Panc1 (cell line): ENCODE measurements around the gene SRPK1.

DNA sequence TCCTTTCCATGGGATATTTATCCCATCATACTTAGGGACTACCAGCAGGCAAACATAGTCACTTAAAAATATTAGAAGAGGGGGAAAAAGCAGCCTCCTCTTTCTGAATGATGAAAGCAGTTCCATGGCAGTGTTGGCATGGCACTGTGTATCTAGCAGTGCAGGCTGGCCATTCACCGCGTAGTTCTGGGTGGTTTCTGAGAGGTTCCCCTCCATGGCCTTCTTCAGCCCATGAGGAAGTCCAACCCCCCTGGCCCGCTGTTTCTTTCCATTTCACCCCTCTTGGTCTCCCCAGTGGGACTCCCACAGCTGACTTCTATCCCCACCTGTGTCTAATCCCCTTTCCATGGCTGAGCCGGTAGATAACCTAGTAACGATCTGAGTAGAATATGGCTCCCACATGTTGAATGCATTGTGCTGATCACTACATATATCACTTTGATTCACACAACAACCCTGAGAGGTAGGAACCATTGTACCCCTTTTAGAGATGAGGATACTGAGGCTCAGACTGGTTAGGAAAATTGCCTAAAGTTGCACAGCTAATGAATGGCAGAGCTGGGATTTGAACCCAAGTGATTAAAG is 17.1 kb downstream of the PPARD start:
- RRBS, 2 experiments = no CpG with 5 or more reads among the region's 5 CpGs

- RRBS, 2 experiments = no CpG with 5 or more reads among the region's 8 CpGs
Observed at GRCh38 chr6:35391259-35392029, 49.1 kb downstream of the PPARD start.

GRCh38 chr6:35479786-35480468 is 11.7 kb downstream of the RPL10A start:
- RRBS, 2 experiments = no CpG with 5 or more reads among the region's 17 CpGs

DNA sequence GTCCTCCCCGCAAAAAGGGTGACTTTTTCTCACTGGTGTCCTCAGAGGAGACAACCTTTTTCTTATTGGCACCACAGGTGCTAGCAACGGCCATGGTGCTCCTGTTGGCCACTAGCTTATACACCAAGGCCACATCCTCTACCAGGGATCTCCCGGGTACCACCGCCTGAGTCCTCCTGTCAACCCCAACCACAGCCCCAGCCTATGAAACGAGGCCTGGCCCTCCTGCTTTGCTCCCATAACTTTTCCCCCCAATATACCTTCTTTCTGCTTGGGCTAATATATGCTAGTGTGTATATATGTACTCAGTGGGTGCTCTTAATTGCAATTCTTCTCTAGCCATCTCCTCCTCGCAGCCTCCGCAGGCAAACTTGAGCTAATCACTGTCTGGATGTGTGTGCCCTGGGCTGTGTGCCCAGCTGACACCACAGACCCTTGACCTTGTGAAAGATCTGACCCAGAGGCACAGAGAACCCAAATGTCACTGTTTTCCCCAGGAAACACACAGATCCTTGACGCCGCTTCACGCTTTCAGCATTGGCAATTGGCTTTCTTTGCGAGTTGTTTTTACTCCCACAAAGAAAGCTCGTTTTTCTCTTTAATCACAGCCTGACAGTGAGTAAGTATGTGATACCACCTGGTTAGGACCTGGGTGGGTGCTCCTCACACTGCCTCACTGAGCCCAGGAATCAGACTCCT is 12.8 kb downstream of the RPL10A start:
- RRBS, 2 experiments = no CpG with 5 or more reads among the region's 12 CpGs

- RRBS, 2 experiments = no CpG with 5 or more reads among the region's 6 CpGs
Observed at GRCh38 chr6:35494010-35494591, 2.8 kb downstream of the TEAD3 start.

- RRBS, 2 experiments = 76 to 86% methylated on average over 1 of the region's 5 CpGs
Observed at GRCh38 chr6:35495136-35495695, 1.7 kb downstream of the TEAD3 start.

- RRBS, 2 experiments = 50% methylated on average over 10 of the region's 21 CpGs; no CpG with 5 or more reads in 1 of the 2 experiments
Observed at GRCh38 chr6:35505993-35506393, 6.7 kb downstream of the TULP1 start.

- RRBS, 2 experiments = 33 to 54% methylated on average over 6 to 10 of the region's 19 CpGs
Observed at GRCh38 chr6:35512158-35512494, 570 bp downstream of the TULP1 start.

DNA sequence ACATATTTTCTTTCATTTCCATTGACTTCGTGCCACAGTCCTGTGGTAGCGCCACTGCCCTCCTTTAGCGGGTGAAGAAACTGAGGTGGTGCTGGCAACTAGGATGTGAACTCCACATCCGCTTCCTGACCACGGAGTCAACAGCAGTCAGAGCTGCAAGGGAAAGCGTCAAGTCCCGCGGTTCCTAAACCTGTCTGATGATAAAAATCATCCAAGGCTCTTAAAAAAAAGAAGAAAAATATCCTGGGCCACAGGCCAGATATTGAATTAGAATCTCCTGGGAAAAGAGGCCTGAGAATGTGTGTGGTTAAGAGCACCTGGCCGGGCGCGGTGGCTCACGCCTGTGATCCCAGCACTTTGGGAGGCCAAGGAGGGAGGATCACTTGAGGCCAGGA is 10.4 kb upstream of the TULP1 start:
- RRBS, 2 experiments = no CpG with 5 or more reads among the region's 12 CpGs

DNA sequence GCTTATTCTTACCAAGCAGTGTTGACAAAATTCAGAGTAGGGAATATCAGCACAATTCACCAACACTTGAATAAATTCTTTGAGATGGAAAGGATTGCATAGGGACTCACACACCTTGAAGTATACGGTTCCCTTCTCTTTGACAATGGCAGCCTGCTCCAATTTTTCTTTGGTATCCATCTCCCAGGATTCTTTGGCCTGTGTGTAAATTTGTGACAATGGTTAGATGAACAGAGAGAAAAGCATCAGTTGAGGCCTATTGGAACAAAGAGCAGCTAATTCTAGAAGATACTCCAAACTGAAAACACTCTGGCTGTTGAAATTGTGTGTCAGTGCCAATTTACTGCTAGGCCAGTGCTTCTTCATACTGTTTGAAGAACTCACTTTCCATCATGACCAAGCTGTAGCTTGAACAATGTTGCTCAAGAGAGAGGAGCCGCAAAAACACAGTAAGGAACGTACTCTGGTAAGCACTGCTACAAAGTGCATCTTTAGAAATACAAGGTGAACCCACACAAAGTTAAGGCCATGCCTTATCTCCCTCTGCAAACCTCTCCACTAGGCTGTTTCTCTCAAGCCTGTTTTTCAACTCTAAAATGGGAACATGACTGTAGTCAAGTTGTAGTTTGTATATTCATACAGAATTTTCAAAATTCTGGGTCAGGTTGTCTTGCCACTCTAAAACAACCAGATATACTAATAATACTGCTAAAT is 74.4 kb upstream of the TULP1 start:
- RRBS, 2 experiments = no CpG with 5 or more reads among the region's 3 CpGs

- RRBS, 2 experiments = no CpG with 5 or more reads among the region's 1 CpG
Observed at GRCh38 chr6:35668946-35669813, 19.5 kb downstream of the FKBP5 start.

DNA sequence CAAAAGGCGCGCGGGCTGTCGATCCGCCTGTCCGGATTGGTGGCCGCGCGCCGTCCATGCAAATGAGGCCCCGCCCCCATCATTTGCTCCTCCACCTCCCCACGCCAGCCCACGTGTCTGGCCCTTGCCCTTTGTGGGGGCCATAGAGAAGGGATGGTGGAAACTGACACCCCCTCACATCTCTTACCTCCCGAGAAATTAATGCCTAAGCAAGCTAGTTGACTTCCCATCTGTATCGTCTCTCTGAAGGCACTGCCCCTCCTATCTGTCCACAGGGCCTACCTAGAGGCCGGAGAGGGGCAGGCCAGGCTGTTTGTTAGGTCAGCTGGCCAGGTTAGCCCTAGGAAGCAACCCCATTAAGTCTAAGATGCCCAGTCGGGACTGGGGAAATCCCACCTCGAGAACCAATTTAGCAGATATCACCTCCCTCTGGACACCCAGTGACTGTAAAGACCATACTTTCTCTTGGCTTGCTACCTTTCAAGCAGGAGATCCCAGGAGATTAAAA is 366 bp upstream of the FKBP5 start:
- RRBS, 2 experiments = 1 to 3% methylated on average over 6 of the region's 18 CpGs

GRCh38 chr6:35920499-35921501 is at the start of gene SRPK1:
Gene SRPK1 (minus strand): TSS chr6:35921098.
- RRBS, 2 experiments = 1 to 6% methylated on average over 36 of the region's 98 CpGs

GRCh38 chr6:35972529-35973163 is 51.7 kb upstream of the SRPK1 start:
- RRBS, 2 experiments = no CpG with 5 or more reads among the region's 7 CpGs

DNA sequence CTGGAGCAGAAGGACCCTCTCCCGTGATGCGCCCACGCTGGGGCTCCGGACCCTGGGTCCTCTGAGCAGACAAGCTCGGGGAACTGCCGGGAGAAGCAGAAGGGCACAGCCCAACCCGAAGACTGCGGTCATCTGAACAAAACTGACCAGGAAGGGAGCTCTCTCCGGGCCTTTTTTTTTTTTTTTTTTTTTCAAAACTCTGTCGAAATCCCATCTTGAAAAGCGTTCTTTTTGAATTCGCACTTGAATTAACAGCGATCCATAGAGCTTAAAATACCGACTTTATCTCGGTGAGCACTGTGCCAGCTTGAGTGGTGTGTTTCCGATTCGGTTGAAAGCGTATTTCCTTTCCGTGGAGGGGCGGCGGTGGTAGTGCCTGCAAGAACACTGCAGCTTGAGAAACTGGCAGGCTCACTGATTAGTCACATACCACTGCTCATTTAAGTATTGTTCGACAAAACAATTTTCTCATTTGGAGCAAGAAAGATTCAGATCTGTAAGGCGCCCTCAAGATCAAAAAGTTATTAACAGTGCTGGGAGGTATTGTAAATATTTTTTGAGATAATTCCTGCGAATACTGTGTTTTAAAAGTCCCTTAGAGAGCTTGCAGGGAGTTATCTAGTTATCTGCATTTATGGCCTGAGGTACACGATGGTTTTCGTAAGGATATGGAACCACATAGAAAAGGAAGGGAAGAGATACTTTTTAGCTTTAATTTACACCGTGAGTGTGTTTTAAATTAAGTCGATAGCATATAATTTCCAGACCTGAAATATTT is 1.2 kb downstream of the MAPK14 start:
- RRBS, 2 experiments = 1 to 6% methylated on average over 8 of the region's 28 CpGs

- RRBS, 2 experiments = no CpG with 5 or more reads among the region's 7 CpGs
Observed at GRCh38 chr6:36095880-36096520, 34.3 kb upstream of the MAPK13 start.

DNA sequence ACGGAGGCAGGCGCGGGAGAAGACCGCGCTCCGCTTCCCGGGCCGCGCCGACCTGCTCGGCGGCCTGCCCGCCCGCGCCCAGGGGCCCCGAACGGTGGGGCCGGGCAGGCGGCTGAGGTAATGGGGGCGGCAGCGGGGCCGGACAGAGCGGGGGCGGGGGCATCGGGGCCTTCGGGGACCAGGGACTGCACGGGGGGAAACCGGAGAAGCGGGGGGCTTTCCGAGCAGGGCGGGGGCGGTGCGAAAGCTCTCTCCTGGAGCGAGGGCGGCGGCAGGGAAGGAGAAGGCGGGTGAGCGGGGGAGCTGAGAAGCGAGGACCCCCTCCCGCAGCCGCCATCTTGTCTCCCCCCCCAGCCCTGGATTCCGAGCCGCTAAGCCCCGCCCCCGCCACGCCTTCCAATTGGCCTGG is 314 bp downstream of the BRPF3 start:
- RRBS, 2 experiments = 2 to 6% methylated on average over 28 of the region's 46 CpGs

DNA sequence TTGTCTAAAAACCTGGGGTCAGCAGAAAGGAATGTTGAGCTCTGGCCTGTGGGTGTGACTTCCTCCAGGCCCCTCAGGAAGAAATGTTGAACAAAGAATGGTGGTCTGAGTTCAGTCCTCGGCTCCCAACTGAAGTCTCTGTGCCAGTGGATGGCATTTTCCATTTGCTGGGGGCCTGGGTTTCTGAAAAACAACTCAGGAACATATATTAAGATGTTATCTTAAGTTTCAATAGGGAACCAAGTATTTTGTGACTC is 24.8 kb upstream of the PNPLA1 start:
- RRBS, 2 experiments = no CpG with 5 or more reads among the region's 1 CpG

GRCh38 chr6:36247575-36248200 is 22.2 kb upstream of the PNPLA1 start:
- RRBS, 2 experiments = no CpG with 5 or more reads among the region's 9 CpGs

DNA sequence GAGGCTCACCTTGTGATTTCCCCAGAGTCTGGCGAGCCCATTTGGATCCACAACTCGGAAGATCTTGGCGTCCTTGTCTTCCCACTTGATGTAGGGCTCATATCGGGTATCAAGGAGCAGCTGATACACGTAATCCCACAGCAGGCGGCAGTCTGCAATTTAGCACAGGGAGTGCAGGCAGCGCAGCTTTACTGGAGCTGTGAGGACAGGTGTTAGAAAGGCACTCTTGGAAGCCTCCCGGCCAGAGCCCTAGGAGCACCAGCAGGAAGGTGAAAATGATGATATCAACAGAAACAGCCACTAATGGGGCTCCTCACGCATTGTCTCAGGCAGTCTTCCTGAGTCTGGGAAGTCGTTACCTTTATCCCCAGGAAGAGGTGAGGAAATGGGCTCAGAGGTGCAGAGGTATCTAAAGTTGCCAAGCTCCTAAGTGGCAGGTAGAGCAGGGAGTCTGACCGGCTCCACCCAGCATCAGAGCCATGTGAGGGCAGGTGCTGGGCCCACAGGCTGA is 18.5 kb downstream of the ETV7 start:
- RRBS, 2 experiments = no CpG with 5 or more reads among the region's 11 CpGs